ENCODE data around the gene RCC1L.

DNA sequence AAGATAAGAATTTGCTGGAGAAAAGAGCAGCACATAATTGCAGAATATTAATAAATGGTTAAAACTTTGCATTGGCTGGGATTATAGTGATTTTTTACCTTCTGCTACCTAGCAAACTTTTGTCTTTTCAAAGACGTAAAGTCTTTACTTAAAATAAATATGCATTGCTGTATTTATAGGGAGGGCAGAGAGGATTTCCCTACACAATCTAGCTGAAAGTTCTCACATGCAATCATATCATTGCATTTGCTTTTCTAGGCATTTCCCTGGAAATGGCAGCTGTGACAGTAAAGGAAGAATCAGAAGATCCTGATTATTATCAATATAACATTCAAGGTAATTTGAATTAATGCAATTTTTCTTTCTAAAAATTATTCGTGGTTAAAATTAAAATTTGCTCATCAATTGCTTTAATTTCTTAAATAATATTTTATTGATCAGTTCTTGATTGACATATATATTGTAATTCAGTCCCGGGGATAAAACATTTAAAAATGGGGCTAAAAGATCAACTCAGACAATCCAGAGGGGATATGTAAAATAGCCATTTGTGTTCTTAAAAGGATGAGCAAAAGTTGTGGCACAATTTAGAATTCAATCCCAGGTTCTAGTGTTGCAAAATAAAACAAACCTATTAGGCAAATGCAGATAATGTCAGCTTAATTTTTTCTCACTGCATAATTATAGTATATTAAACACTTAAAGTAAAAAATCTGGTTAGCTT is 53.4 kb downstream of the GTF2I start:
- PRO-cap = no peak
- RAMPAGE, long total RNA = no peak

- PRO-cap = no peak
- RAMPAGE, long total RNA = no peak
These were observed 57.1 kb upstream of the NCF1 start for GRCh38 chr7:74716632-74717105.

GRCh38 chr7:75028679-75029346 is 44.8 kb downstream of the RCC1L start:
- PRO-cap = no peak
- RAMPAGE, long total RNA = no peak

- PRO-cap = bidirectional peak, plus-strand start at chr7:75073548, minus-strand start at chr7:75073506; bidirectional peak, plus-strand start at chr7:75073968, minus-strand start at chr7:75073764
- RAMPAGE, long total RNA = no peak
These were observed at the start of gene RCC1L for GRCh38 chr7:75072956-75074202. Gene RCC1L (minus strand): TSS chr7:75073802.

GRCh38 chr7:75427468-75427936 is 32.1 kb downstream of the TRIM73 start:
- PRO-cap = no peak
- RAMPAGE, long total RNA = no peak

- PRO-cap = bidirectional peak, plus-strand start at chr7:75624384, minus-strand start at chr7:75624248
- RAMPAGE, long total RNA = no peak
These were observed 115.0 kb downstream of the HIP1 start for GRCh38 chr7:75623278-75624572.

DNA sequence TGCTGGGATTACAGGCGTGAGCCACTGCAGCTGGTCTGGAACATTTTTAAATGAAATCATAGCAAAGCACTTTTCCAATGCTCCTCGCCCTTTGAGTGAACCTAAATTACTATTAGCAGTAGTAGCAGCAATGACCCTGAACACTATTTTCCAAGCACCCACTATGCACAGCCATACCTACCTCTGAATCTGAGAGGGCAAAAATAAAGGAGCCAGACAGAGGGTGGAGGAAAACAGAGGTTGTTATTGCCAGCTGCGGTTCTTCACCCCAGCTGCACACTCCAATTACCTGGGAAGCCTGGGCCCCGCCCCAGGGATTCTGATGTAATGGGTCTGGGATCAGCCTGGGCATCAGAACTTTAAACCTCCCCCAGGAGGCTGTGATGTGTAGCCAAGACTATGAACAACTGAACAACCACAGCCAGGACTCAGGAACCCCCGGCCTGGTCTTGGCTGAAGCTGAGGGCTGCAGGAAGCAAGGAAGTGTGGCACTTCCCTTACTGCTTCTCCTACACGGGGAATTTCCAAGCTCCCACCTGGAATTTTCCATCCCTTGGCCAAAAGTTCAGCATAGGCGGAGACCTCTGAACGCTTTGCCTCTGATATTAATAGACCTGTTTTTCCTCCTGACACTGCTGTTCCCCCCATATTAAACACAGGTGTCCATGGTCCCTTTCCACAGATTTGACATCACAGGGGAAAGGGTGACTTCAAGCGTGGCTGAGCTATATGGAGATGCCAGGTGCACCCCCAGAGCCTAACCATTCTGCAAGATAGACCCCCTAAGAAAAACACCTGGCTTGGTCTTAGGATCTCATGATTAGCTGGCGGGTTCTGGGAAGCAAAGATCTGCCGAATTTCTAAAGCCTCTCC is 89.2 kb downstream of the HIP1 start:
- PRO-cap = no peak
- RAMPAGE, long total RNA = no peak

- PRO-cap = no peak
- RAMPAGE, long total RNA = no peak
These were observed 2.2 kb upstream of the HIP1 start for GRCh38 chr7:75740787-75741508.

DNA sequence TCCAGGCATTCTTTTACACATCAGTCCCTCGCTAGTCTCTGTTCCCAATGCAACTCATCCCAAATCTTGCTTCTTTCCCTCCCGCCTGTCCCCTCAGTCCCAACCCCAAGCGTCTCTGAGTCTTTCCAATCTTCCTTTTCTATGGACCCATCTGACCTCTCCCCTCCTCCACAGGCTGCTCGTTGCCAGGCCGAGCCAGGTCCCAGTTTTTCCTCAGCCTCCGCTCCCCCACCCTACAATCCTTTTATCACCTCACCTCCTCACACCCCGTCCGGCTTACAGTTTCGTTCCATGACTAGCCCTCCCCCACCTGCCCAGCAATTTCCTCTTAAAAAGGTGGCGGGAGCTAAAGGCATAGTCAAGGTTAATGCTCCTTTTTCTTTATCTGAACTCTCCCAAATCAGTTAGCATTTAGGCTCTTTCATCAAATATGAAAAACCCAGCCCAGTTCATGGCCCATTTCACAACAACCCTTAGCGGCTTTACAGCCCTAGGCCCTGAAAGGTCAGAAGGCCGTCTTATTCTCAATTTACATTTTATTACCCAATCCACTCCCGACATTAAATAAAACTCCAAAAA is 8.7 kb upstream of the CCL26 start:
- PRO-cap = no peak
- RAMPAGE, long total RNA = no peak

- PRO-cap = bidirectional peak, plus-strand start at chr7:75788469, minus-strand start at chr7:75788239
- RAMPAGE, long total RNA = no peak
These were observed 16.2 kb upstream of the CCL26 start for GRCh38 chr7:75788119-75788690.

- PRO-cap = no peak
- RAMPAGE, long total RNA = no peak
These were observed 11.9 kb downstream of the POR start for GRCh38 chr7:75926743-75927277.

DNA sequence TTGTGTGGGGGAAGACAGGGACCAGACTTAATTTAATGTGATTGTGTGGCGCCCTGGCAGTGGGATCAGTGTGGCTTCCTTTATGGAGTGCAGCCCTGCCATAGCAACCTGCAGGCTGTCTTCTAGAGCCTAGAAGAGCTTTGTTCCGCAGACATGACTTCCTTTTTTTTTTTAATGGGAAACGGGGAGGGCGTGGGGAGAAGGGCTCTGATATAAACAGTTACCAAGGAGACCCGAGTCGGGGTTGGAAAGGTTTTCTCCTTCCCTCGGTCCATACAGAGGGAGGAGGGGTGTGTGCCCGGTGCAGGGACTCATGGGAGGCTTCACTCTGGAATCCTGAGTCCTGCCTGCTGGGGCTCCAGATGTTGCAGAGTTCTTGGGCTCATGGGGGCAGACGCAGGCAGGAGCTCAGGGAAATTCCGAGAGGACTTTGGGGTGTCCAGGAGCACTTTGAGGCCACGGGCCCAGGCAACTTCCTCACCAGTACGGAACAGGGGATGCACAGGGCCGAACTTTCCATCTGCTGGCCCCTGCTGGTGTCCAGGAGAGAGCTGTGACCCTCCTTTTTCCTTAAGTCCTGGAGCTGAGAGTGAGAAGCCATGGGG is 26.8 kb downstream of the TMEM120A start:
- PRO-cap = no peak
- RAMPAGE, long total RNA = no peak

DNA sequence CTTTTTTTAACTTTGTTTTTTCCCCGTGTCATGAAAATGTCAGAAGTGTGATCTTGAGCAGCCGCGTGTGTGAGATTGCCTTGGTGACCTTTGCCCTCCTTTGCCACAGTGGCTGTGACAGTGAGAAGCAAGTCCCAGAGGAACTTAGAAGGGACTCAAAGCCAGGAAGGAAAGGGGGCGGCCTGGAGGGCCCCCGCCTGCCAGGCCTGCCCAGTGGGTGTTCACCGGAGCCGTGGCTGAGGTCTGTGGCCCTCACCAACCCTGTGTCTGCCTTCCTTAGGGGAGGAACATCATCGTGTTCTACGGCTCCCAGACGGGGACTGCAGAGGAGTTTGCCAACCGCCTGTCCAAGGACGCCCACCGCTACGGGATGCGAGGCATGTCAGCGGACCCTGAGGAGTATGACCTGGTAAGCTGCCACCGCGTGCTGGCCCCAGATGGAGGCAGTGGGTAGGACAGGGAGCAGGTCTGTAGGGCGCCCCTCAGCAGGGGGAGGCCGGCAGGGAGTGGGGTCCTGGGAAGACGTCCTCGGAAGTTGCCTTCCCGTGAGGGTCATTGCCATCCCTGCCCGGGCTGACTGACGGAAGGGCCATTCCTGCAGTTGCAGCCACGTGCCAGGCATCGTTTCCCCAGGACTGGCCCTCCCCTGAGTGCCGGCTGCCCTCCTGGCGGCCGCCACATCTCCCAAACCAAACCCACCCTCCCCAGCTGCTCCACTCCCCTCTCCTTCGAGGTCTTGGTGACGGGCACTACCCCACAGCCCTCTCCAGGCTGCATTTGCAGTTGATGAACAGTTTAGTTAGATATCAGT is 15.0 kb downstream of the TMEM120A start:
- PRO-cap = no peak
- RAMPAGE, long total RNA = no peak

- PRO-cap = no peak
- RAMPAGE, long total RNA = no peak
These were observed 42.0 kb downstream of the MDH2 start for GRCh38 chr7:76089784-76090397.

- PRO-cap = no peak
- RAMPAGE, long total RNA = no peak
These were observed 58.9 kb upstream of the SRRM3 start for GRCh38 chr7:76142825-76143190.

DNA sequence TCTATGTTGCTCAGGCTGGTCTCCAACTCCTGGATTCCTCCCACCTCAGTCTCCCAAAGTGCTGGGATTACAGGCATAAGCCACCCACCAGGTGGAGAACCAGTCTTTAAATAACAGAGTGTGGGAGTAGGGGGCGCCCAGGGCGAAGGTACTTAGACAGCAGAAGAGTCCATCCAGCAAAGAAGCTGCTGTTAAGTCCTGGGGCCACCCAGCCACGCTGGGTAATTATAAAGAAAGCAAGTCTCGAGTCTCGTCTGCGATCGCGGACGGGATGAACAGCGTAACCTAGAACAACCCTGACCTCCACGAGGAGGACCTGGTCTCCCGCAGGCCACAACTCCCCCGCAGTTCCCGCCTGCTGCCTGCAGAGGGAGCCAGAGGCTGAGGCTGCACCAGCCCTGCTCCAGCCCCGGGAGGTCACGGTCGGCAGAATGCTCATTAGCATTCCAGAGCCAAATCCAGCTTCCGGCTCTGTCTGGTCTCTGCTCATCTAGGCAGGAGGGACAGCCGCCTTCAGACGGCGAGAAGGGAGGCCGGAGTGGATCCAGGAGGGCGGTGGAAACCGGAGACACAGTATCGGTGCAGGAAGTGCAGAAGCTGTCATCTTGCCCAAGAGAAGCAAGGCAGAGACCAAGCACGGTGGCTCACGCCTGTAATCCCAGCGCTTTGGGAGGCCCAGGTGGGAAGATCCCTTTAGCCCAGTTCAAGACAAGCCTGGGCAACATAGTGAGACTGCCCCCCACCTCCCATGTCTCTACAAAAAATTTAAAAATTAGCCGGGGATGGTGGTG is 23.6 kb upstream of the SRRM3 start:
- PRO-cap = bidirectional peak, plus-strand start at position 489 of the sequence, minus-strand start at position 318 of the sequence
- RAMPAGE, long total RNA = no peak

- PRO-cap = bidirectional peak, plus-strand start at chr7:76185598, minus-strand start at chr7:76185507; bidirectional peak, plus-strand start at chr7:76185699, minus-strand start at chr7:76185698
- RAMPAGE, long total RNA = no peak
These were observed 16.3 kb upstream of the SRRM3 start for GRCh38 chr7:76185222-76186056.

DNA sequence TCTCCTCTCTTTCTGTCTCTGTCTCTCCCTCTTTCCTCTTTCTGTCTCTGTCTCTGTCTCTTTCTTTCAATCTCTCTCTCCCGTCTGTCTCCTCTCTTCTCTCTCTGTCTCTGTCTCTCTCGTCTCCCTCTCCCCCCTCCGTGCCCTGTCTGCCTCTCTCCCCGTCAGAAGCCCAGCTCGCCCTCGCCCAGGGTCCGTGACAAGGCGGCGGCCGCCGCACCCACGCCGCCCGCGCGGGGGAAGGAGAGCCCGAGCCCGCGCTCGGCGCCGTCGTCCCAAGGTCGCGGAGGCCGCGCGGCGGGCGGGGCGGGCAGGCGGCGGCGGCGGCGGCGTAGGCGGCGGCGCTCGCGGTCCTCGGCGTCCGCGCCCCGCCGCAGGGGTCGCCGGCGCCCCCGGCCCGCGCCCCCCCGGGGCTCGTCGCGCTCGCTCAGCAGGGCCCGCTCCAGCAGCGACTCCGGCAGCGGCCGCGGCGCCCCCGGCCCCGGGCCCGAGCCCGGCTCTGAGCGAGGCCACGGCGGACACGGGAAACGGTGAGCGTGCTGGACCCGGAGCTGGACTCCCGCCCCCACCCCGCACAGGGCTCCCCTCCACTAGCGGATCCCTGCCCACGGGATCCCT is 21.1 kb upstream of the HSPB1 start:
- PRO-cap = no peak
- RAMPAGE, long total RNA = no peak

- PRO-cap = no peak
- RAMPAGE, long total RNA = no peak
These were observed 592 bp downstream of the HSPB1 start for GRCh38 chr7:76303092-76303438.

DNA sequence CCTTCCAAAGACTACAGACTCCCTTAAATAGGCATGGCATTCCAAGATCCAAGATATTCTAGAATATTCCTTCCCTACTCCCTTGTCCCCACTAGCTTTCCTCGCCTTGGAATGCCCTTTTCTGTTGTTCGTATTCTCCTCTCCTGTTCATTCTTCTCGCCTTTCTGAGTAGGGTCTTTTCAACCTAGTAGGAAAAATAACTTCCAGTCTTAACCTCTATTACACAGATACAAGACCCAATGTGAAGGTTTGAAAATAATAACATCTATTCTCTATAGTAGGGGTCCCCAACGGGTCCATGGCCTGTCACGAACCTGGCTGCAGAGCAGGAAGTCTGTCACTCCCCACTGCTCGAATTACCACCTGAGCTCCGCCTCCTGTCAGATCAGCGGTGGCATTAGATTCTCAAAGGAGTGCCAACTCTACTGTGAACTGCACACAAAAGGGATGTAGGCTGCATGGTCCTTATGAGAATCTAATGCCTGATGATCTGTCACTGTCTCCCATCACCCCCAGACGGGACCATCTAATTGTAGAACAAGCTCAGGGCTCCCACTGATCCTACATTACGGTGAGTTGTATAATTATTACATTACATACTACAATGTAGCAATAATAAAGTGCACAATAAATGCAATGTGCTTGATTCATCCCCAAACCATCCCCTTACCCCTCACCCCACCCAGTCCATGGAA is 7.4 kb downstream of the YWHAG start:
- PRO-cap = no peak
- RAMPAGE, long total RNA = no peak

All from GM23338 (cell line).